HGPS cell (cell line): ENCODE measurements around the genes PAEP and KCNT1.

GRCh38 chr9:134537938-134538451 lies 103.6 kb upstream of the COL5A1 start:
- RRBS = no CpG with 5 or more reads among the region's 18 CpGs

DNA sequence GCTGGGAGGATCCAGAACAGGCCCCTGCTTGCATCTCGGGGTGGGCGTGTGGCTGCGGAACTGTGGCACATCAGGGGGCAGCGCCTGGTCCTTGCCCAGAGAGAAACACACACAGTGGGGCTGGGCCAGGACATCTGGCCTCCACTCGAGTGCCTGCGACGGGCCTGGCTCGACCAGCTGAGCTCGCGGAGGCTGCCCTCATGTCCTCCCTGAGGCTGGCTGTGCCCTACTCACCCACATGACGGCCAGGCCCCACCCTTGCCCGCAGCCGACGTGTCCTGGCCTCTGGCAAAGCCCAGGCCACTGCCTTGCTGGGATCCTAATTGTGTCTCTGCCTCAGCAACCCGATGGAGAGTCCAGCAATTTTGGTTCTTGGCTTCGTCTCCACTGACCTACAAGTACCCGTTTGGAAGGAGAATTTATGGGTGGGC lies 21.3 kb upstream of the COL5A1 start:
- RRBS = no CpG with 5 or more reads among the region's 17 CpGs

DNA sequence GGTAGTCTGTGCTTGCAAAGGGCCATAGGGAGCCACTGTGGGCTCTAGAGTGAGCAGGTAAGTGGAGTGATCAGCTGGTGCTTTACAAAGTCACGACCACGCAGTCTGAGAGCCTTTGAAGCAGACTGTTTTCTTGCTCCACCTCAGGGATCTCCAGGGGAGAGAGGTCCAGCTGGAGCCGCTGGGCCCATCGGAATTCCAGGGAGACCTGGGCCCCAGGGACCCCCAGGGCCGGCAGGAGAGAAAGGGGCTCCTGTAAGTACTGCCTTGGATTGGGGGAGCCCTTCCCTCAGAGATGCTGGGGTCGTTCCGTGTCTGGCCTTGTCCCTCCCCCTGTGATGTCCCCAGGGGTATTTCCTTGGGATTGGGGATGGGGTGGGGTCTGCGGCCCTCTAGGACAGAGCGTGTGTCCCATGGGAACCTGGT lies 74.6 kb upstream of the FCN2 start:
- RRBS = no CpG with 5 or more reads among the region's 9 CpGs

GRCh38 chr9:135280717-135280918 lies 193.2 kb downstream of the OLFM1 start:
- RRBS = no CpG with 5 or more reads among the region's 6 CpGs

DNA sequence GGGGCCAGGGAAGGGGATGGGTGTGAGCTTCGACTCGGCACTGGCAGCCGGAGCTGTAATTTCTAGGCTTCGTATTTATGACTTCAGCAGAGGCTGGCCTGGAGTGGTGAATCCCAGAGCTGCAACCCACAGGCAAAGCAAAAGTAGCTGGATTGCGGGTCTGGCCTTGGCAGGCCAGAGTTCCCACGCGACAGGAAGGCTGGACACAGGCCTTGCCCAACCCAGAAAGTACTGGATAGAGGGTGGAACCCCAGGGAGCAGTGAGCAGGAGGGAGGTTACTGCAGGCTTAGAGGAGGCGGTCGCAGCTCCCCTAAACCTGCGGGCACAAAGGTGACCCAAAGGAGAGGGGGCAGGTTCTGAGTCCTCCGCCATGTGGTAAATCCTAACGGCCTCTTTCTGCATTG lies 126.2 kb upstream of the PPP1R26 start:
- RRBS = no CpG with 5 or more reads among the region's 12 CpGs

GRCh38 chr9:135484536-135485631 lies 5.3 kb downstream of the PPP1R26 start:
- RRBS = 96% methylated on average over 10 of the region's 65 CpGs

- RRBS = no CpG with 5 or more reads among the region's 10 CpGs
These were observed 358 bp upstream of the MRPS2 start for GRCh38 chr9:135500222-135500426.

- RRBS = 73% methylated on average over 5 of the region's 17 CpGs
These were observed 1.1 kb downstream of the MRPS2 start for GRCh38 chr9:135501567-135501983.

GRCh38 chr9:135505142-135505946 lies 4.9 kb downstream of the MRPS2 start:
- RRBS = 84% methylated on average over 4 of the region's 22 CpGs

GRCh38 chr9:135507618-135507923 lies 7.1 kb downstream of the MRPS2 start:
- RRBS = no CpG with 5 or more reads among the region's 12 CpGs

GRCh38 chr9:135561392-135561821 lies at the start of gene PAEP:
PAEP (plus strand) TSS chr9:135561756.
- RRBS = no CpG with 5 or more reads among the region's 12 CpGs

DNA sequence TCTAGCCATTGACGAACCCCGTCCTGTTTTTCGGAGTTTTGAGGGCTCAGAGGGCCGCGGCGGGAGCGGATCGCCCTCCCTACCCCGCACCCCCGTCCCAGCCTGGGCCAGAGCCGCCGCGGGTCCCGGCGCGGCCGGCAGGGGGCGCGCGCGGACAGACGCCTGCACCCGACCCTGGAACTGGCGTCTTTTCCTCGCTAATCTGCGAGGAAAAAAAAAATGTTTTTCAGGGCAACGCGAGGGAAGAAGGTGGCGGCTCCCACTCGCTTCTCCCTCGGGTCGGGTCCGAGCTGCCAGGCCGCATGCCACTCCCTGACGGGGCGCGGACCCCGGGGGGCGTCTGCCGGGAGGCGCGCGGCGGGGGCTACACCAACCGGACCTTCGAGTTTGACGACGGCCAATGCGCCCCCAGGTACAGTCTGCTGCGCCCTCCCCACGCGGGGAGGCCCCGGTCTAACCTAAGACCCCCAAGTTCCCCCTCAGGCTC lies at the start of gene KCNT1:
TSS of gene KCNT1 (plus strand) at position 229 of the 487 bp plus-strand sequence.
- RRBS = 9% methylated on average over 9 of the region's 53 CpGs

DNA sequence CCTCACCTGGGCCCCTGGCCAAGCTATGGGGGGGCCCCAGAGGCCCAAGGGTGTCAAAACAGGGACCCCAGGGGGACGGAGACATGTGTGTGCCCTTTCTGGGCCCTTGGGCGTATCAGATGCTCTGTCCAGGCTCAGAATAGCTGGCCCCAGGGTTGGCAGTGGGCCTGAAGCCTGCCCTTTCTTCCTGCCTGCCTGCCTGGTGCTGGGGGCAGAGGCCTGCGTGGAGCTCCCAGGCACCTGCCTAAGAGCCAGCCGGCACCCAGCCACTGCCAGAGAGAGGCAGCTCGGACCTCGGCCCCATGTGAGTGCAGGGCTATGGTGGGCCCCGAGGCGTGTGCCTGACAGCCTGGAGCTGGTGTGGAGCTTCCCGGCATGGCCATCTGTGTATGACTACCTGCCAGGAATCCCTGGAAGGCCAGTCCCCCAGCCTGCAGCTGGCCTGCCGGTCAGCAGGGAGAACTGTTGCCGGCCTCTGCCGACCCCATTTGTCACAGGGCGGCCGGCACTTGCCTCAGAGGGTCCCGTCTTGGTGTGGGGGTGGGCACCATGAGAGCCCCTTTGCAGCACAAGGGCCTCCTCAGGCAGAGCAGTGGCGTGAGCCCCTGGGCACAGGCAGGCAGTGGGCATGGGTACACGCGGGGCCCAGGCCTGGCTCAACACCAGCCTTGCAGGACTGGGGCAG lies 42.0 kb downstream of the KCNT1 start:
- RRBS = 75% methylated on average over 4 of the region's 18 CpGs

GRCh38 chr9:135882527-135883130 lies 24.7 kb downstream of the CAMSAP1 start:
- RRBS = no CpG with 5 or more reads among the region's 20 CpGs

GRCh38 chr9:135946810-135947487 lies 14.2 kb downstream of the UBAC1 start:
- RRBS = no CpG with 5 or more reads among the region's 23 CpGs

DNA sequence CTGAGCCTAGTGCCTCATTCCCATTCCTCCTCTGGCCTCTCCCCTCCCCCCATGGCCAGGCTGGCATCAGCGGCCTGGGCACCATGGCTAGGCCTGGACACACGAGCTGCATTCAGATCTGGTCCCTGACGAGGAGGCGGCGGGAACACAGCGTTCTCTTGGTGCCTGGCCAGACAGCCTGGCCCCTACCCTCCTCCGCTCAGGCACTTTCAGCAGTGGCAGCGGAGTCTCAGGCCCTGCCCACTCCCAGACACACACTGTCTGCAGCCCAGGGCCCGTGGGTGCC lies 19.7 kb upstream of the UBAC1 start:
- RRBS = no CpG with 5 or more reads among the region's 9 CpGs

DNA sequence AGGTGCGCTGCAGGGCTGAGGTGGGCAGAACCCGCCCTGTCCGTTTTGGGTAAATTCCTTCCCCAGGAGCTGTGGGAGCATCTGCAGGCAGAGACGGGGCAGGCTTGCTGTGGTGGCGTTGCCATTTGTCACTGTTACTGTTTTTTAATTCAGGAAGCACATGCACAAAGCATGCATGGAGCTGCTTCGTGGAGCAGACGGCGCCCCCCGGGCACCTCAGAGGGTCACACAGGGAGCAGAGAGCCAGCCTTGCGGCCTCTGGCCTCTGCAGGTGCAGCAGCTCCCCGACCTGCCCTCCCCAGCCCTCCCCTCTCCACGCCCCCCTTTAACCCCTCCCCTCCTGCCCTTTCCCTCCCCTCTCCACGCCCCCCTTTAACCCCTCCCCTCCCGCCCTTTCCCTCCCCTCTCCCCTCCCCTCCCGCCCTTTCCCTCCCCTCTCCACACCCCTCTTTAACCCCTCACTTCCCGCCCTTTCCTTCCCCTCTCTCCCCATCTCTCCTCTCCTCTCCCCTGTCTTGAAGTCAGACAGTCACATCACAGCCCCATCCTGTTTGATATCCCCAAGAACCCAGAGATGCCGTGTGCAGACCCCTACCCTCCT lies 29.4 kb upstream of the UBAC1 start:
- RRBS = no CpG with 5 or more reads among the region's 17 CpGs

- RRBS = 86% methylated on average over 4 of the region's 48 CpGs
These were observed 46.5 kb upstream of the UBAC1 start for GRCh38 chr9:136007369-136008413.

- RRBS = 45% methylated on average over 2 of the region's 27 CpGs
These were observed 47.3 kb upstream of the UBAC1 start for GRCh38 chr9:136008414-136009029.

GRCh38 chr9:136067143-136067475 lies 28.0 kb downstream of the NACC2 start:
- RRBS = no CpG with 5 or more reads among the region's 13 CpGs